Daoy (cell line): Measurements from ENCODE around the genes FSTL1, WDR5B and PARP14.

DNA sequence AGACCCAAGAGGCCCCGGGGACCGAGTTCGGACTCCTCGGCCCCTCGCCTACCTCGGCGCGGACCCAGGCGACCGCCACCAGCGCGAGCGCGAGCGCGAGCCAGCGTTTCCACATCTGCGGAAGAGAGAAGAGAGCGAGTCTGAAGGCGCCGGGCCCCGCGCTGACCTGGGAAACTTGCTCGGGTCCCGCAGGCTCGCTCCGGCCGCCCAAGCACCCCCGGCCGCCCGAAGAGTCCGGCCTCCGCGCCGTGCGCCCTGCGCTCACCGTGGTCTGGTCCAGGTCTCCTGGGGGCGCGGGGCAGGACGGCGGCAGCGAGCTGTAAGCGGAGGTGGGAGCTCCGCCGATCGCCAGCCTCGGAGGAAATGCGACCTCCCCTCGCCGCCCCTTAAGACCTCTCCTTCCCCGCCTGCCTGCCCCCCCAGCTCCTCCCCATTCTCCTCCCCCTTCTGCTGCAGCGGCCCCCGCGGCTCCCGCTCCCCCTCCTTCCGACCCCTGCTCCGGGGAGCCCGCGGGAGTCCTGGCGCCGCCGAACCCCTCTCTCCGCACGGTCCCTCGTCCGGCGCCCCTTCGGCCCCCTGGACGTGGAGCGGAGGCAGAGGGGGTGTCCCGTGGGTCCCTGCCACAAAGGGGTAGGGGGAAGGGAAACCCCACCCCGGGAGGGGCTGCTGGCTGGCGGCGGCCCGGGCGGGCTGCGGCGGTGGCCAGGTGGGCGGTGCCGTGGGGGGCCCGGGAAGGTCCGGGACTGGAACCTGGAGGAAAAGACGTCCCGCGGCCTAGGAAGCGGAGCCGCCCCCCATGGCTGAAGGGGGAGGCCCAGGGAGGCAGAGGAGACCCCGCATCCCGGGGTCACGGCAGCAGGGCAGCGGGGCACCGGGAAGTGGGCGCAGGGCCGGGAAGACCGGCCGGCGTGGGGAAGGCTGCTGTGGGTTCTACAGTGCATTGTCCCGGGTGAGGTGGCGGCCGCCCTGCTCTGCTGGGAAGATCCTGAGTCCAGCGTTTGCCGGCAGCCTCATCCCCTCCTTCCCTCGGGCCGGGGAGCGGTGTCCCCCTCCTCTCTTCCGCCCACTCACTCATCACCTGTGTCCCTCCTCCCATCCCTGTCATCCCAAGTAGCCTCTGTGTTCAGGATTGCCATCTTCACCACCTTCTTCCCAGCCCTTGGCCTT lies at the start of gene FSTL1:
TSS of gene FSTL1 (minus strand) at position 361 of the 1,167 bp plus-strand sequence.
- RAMPAGE, long total RNA, result start-site peak on the minus strand centred at position 351 of the sequence, 33 bp wide, 1,776 and 25 reads in 2 replicates

- RAMPAGE, long total RNA, result no peak
Observed at GRCh38 chr3:120469339-120469988, 18.7 kb upstream of the FSTL1 start.

- RAMPAGE, long total RNA, result no peak
Observed at GRCh38 chr3:120498939-120499437, 48.2 kb upstream of the FSTL1 start.

DNA sequence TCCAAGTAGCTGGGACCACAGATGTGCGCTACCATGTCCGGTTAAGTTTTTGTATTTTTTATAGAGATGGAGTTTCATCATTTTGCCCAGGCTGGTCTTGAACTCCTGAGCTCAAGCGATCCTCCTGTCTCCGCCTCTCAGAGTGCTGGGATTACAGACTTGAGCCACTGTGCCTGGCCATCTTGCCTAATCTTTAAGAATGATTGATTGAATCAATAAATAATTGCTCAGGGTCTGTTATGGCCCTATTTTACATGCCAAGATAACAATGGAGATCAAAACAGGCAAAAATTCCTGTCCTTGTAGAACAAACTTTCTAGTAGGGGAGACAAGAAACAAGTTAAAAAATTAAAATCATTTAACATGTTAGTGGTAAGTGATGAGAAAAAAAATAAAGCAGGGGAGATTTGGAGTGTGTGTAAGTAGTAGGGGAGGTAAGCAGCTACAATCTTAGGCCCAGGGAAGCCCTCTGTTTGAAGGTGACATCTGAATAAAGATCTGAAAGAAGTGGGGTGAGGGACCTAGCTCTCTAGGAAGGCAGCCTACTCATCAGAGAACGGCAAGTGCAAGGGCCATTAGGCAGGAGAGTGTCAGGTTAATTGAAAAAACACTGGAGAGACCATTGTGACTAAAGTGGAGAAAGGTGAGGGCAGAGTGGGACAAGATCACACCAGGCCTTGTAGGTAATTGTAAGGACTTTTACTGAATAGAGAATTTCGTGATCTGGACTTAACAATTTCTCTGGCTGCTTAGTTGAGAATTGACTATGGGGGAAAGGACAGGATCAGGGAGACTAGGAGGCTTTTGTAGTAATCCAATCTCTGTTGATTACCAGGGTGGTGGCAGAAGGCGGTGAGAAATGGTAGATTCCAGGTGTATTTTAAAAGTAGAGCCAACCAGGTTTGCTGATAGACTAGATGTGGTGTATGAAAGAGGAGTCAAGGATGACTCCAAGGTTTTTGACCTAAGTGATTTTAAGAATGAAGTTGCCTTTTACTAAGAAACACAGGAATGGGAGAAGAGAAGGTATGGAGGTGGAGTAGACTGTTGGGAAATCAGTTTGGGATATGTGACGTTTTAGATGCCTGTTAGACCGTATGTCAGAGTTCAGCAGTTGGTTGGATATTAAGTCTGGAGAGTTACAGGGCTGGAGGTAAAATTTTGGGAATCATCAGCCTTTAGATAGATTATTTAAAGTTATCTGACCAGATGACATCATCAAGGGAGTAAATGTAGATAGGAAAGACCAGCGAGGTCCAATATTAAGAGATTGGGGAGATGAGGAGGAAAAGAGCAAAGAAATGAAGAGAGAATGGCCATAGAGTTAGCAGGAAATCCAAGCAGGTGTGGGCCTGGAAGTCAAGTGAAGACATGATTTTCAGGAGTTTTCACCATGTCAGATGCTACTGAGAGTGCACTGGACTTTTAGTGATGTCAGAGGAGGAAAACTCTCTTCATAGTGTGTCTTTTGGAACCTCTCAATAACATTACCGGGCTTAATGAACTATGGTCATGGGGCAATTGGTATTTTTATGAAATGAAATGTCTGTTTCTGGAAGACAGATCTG lies 2.6 kb downstream of the NDUFB4 start:
- RAMPAGE, long total RNA, result no peak

DNA sequence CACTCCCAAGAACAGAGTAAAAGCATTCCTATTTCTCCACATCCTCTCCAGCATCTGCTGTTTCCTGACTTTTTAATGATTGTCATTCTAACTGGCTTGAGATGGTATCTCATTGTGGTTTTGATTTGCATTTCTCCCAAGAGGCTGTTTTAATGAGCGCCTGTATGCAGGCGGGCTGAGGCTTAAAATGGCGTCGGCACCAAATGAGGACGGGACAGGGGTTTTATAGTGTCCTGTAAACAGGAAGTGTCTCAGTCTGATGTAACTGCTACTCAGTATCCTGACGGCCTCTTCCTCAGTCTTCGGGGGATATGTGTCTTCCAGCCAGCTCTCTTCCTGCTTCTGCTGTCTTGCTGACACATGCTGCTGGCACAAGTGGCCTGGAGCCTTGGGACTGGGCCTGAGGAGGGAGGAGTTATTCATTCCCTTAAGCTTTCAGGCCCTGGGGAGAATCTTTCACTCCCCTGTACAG lies 19.6 kb downstream of the NDUFB4 start:
- RAMPAGE, long total RNA, result no peak

- RAMPAGE, long total RNA, result no peak
Observed at GRCh38 chr3:120646563-120647331, 35.3 kb downstream of the HGD start.

- RAMPAGE, long total RNA, result no peak
Observed at GRCh38 chr3:120680258-120680974, 1.6 kb downstream of the HGD start.

DNA sequence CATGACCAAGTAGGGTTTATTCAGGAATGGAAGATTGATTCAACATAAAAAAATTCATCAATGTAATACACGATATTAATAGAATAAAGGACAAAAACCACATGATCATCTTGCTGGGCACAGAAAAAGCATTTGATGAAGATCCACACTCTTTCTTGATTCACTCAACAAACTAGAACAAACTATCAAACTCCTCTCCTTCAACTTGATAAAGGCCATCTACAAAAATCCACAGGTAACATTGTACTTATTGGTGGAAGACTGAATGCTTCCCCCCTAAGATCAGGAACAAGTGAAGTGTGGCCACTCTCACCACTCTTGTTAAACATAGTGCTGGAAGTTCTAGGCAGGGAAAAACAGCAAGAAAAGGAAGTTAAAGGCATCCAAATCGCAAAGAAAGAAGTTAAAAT lies 1.7 kb upstream of the FBXO40 start:
- RAMPAGE, long total RNA, result no peak

DNA sequence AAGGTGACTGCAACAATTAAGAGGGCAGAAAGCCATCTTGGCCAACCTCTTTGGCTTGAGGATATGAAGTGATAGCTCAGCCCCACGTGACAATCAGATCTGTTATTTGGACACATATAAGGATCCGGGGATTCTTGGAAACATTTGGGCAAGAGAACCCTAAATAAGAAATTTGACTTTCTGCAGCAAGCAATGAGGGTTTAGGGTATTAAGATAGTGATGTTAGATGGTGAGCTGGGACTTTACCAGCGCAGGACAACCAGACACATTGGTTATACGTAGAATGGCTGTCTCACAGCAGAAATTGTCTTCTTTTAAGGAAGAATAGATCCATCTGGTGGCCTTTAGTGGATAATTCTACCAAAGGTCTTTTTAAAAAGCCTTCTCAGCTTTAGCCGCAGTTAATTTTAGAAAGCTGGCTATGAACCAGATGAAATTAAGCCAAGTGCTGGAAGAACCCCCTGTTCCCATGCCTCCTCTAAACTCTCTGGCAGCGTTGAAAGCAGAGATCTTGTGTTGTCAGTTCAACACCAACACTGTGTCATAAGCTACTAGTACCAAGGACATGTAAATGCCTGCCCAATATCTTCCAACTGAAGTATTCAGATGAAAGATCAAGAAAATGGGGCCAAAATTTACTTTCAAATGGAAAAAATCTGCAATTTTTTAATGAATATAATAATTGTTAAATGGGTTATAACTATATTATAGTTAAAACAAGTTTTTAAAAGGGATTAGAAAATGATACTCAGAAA lies 12.2 kb downstream of the HCLS1 start:
- RAMPAGE, long total RNA, result no peak

GRCh38 chr3:121718078-121718605 lies 31.4 kb downstream of the GOLGB1 start:
- RAMPAGE, long total RNA, result no peak

DNA sequence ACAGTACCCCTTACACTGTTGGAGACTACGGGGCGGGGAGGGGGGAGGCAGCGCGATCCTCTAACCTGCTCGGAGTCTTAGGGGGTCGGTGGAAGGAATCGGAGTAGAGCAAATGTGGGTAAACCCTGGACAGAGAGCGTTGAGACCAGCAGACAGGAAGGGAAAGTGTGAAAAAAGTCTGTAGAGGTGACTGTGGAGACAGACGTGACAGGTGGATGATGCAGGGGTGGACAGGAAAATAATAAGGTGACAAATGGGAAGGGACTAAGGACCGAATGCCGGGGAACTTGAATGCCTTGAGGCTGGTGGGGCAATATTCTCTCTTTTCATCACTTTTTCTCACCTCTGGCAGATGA lies 444 bp downstream of the EAF2 start:
- RAMPAGE, long total RNA, result no peak

DNA sequence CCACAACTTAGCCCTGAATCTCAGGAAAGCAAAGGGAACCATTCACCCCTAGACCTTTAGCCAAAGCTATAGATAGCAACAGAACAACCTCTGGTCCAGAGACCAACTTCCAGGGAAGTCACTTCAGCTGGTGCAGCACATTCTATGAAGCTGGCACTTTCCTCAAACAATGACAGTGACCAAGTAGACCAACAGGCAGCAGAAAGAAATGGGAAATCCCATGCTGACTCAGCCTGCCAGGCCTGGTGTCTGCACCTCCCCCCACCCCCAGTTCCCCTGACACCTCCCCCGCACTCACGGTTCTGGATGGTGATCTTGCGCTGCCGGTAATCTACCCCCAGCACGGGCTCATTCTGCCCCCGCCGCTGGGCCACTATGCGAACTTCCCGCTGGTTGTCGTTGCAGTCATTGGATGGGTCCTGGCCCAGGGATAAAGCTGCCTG lies 17.1 kb downstream of the ILDR1 start:
- RAMPAGE, long total RNA, result no peak

- RAMPAGE, long total RNA, result no peak
Observed at GRCh38 chr3:122415931-122416602, at the start of gene WDR5B. WDR5B (minus strand) TSS chr3:122416062.

DNA sequence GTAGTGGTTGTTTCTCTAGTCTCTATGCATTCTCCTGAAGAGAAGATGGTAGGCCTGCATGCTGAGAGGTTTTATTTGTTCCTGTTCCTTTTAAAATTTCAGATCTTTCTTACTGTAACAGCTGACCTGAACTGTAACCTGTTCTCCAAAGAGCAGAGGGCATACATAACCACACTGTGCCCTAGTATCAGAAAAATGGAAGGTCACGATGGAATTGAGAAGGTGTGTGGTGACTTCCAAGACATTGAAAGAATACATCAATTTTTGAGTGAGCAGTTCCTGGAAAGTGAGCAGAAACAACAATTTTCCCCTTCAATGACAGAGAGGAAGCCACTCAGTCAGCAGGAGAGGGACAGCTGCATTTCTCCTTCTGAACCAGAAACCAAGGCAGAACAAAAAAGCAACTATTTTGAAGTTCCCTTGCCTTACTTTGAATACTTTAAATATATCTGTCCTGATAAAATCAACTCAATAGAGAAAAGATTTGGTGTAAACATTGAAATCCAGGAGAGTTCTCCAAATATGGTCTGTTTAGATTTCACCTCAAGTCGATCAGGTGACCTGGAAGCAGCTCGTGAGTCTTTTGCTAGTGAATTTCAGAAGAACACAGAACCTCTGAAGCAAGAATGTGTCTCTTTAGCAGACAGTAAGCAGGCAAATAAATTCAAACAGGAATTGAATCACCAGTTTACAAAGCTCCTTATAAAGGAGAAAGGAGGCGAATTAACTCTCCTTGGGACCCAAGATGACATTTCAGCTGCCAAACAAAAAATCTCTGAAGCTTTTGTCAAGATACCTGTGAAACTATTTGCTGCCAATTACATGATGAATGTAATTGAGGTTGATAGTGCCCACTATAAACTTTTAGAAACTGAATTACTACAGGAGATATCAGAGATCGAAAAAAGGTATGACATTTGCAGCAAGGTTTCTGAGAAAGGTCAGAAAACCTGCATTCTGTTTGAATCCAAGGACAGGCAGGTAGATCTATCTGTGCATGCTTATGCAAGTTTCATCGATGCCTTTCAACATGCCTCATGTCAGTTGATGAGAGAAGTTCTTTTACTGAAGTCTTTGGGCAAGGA lies 4.6 kb downstream of the DTX3L start:
- RAMPAGE, long total RNA, result no peak

DNA sequence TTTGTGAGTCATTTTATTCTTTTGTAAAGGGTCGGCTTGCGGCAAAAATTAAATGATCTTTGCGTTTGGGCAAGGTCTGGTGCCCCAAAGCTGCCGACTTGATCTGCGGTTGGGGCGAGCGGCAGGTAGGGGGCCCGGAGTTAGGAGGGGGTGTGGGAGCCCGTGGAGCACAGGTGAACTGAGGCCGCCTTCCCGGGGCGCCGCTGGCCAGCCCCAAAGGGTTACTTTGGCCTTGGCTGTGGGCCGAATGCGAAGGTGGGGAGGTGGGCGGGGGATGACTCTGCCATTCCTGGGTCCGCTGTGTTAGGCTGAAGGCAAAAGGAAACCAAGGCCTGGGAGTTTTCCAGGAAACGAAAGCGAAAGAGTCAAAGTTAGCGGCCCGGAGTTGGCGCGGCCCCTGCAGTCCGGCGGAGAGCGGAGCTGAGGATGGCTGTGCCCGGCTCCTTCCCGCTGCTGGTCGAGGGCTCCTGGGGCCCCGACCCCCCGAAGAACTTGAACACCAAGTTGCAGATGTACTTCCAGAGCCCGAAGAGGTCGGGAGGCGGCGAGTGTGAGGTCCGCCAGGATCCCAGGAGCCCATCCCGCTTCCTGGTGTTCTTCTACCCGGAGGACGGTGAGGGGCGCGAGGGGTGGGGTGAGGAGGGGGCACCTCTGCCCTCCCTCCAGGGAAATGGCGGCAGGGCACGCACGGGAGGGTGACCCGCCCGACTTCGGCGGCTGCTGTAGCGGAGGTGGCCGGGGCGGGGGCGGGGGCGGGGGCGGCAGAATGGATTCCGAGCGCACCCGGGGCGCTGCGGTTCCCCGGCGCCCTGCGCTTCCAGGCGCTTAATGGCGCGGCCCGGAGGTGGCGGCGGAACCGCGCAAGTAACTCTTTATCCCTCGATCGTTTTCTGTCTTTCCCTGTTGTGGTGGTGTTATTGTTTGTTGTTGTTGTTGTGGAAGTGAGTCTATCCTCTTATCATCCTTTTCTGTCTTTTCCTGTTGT lies at the start of gene PARP14:
TSS of gene PARP14 (plus strand) at position 382 of the 985 bp plus-strand sequence.
- RAMPAGE, long total RNA, result no peak

DNA sequence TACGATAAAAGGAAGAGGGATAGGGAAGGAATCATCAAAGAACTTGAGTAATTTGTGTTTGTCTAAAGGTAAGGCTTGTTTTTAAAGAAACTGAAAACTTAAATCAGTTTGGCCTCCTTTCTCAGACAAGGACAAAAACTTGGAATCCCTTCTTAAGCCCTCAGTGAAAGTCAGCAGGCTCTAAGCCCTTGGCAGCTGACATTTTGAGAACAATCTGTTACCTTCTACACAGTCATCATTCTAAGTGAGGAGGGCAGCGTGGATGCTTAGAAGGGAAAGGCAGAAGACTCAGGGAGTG lies 10.9 kb downstream of the HSPBAP1 start:
- RAMPAGE, long total RNA, result no peak

DNA sequence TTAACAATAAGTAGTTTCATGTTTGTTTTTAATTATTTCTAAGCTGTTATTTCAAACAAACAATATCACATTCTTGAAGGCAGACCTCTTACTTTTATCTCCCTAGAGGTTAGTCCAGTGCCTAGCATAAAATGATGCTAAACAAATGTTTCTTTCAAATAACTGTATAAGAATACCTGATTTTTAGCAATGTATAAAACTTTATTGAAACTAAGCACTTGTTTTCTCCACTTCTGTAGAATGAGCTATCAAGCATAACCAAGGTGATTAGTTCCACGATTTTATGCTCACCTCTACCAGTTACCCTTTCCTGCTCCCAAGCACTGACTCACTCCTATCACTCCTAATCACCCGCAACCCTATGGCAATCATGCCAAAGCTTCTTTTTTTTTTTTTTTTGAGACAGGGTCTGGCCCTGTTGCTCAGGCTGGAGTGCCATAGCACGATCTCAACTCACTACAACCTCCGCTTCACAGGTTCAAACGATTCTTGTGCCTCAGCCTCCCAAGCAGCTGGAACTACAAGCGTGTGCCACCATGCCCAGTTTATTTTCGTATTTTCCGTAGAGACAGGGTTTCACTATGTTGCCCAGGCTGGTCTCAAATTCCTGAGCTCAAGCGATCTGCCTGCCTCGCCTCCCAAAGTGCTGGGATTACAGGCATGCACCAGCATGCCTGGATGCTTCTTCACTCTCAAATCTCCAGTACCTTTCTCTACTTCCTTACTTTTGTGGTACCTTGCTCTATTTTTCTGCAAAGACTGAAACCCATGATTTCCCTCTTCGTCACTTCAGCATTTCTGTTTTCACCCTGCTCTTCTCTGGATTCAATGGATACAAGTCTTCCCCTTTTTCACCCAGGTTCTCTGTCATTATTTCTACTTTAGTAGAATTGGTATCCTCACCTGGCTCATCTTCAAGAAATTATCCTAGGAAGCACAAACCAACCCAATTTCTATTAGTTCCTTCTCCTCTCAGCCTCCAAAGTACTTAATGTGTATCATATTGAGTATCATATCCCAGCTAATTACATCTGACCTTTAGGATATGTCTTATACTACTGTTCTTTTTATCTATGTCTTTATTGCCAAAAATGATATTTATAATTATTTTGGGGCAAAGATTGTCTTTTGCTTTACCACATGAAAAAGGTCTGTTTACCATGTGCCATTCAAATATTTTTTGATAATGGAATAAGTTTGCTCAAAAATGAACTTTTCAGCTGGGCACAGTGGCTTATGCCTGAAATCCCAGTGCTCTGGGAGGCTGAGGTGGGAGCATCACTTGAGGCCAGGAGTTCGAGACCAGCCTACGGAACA lies 3.7 kb downstream of the HSPBAP1 start:
- RAMPAGE, long total RNA, result no peak

DNA sequence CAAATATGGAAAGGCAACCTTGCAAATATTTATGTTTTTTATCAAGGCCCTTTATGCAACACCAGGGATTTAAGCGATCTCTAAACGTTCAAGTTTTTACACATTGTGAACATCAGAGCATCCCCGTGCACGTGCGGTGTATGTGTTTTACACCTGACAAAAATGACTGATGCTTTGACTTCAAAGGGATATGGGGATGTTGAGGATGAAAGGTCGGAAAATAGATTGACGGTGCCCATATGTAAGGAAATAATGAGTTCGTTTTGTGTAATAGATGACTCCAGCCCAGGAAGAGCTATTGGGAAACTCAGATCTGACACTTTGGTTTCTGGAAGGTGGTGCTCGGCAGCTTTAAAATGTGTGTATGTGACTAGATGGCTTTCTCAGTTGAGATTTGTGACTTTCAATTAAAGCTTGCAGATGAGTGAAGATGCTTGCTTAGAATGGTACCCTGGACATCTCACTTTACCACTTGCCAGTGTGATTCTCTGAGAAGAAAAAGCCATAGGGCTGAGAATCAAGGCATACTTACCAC lies 906 bp downstream of the SLC49A4 start:
- RAMPAGE, long total RNA, result no peak

GRCh38 chr3:122797268-122797710 lies 2.4 kb downstream of the SLC49A4 start:
- RAMPAGE, long total RNA, result no peak

- RAMPAGE, long total RNA, result no peak
Observed at GRCh38 chr3:122893943-122894475, 99.1 kb downstream of the SLC49A4 start.